Metastatic Liver Carcinoma in the Adrenal Gland (tissue), 2 donors: Measurements from ENCODE around the genes MASP1 and RTP2.

DNA sequence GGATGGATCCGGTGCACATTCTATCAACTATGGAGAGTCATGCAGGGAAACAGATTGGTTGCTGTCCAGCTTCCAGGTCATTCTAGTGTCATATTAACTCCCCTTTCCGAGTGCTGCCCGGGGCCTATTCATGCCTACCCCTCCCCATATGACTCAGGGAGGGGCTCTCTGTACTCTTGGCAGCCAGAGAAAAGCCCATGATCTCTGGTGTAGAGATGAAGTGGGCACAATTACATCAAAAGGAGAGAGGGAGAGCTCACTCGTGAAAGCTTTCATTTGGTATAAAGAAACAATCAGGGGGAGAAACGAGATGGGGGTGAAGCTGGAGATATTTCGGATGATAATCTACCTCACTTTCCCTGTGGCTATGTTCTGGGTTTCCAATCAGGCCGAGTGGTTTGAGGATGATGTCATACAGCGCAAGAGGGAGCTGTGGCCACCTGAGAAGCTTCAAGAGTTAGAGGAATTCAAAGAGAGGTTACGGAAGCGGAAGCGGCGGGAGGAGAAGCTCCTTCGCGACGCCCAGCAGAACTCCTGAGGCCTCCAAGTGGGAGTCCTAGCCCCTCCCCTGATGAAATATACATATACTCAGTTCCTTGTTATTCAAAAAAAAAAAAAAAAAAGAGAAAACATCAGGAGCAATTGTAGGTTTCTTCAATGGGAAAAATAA is 16.1 kb upstream of the AHSG start:
- PRO-cap, 2 experiments, result no peak in any of the 2 experiments

DNA sequence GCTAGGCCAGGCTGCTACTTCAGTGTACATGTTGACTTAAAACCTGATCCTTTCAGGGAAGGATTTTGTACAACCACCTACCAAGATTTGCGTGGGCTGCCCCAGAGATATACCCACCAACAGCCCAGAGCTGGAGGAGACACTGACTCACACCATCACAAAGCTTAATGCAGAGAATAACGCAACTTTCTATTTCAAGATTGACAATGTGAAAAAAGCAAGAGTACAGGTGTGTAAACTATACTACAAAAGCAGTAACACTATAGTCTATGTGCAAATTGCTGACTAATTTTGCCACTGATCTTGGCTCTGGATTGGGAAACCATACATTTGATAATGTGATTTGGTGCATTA is 15.3 kb downstream of the KNG1 start:
- PRO-cap, 2 experiments, result no peak in any of the 2 experiments

GRCh38 chr3:186908786-186909543 is 21.4 kb upstream of the ST6GAL1 start:
- PRO-cap, 2 experiments, result no peak in any of the 2 experiments

DNA sequence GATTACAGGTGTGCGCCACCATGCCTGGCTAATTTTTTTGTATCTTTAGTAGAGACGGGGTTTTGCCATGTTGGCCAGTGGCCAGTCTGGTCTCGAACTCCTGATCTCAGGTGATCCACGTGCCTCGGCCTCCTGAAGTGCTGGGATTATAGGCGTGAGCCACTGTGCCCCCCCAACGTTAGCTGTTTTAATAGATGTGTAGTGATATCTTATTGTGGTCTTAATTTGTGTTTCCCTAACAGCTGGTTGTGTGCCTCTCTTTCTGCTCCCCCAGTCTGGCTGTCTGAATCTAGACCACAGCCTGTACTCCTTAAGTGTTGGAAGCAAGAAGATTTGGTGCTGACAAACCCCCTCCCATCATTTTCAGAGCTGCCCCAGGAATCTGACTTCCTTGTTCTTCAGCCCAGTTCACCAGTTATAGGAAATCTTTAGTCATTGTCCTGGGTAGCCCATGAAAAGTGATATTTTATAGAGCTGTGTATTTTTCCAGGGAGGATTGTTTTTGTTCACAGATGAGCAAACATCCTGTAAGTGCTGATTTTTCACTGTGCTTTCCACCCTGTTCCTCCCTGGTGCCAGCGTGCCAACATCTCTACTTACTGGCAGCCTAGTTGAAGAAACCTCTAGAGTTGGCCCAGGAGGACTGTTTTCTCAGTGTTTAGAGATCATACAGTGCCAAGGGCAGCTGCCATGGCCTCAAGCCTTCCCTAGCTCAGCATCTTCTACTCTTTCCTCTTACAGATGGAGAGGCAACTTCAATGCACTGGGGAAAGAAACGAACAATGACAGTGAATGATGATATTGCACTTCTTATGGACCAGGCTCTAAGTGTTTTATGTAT is 41.1 kb downstream of the ST6GAL1 start:
- PRO-cap, 2 experiments, result no peak in any of the 2 experiments

DNA sequence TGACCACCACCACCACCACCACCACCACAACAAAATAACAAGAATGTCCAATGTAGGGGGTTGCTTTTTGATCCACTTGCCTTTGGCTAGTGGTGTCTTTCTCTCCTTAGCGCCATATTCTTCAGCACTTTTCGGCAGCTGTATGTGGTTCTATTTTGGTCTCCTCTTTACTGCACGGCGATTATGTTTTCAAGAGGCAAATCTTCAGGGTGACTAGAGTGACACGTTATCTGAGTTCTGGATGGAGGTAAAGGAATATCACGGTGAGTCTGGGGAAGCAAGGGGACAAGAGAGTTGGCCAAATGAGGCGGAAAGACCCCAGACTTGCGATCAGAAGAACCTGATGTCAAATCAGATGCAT is 56.1 kb downstream of the ST6GAL1 start:
- PRO-cap, 2 experiments, result no peak in any of the 2 experiments

- PRO-cap, 2 experiments, result no peak in any of the 2 experiments
Measured at GRCh38 chr3:187000671-187001190, 70.4 kb downstream of the ST6GAL1 start.

DNA sequence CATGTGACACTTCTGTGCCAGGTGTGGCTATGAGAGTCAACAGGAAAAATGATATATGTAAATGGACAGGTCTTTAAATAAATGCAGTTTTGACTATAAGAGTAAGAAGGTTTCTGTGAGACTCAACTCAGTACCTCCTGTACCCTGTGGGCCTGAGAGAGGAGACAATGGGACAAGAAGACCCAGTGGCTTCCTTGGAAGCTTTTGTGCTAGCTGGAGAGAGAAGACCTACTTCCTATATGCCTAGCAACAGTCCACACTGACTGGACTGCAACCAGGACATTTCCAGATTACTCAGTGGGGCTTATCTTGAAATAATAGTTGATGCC is 73.9 kb downstream of the RPL39L start:
- PRO-cap, 2 experiments, result no peak in any of the 2 experiments

GRCh38 chr3:187274887-187275422 is 16.6 kb downstream of the MASP1 start:
- PRO-cap, 2 experiments, result no peak in any of the 2 experiments

DNA sequence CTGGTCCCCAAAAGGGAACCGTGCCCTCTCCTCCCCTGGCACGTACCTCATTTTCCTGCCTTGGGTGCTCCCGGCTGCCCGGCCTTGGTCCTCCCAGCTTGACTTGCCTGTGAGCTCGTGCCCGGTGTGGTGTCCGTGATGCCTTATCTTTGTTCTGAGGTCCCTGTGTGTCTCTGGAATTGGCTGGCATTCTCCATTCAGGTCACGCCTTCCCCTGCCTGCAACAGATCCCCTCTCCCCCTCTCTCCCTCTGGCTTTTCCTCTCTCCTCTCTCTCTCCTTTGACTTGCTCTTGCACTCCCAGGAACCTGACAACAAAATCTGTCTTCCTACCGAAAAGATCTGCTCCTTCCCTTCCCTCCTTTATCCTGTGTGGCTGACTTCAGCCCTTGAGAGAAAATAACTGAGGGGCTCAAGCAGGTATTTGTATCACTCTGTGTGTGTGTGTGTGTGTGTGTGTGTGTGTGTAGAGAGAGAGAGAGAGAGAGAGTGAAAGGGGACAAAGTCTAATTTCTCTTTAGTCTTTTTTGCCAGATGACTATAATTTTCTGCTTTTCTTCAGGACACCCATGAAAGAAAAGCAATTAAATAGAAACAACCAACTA is at the start of gene MASP1:
TSS of gene MASP1 (minus strand) at position 156 of the 604 bp plus-strand sequence.
- PRO-cap, 2 experiments, result peak in 2 of 2 experiments; most common plus-strand start position 468 of the sequence (in 1); most common minus-strand start position 105 of the sequence (in 1)

GRCh38 chr3:187369593-187370216 is 1.5 kb downstream of the RTP4 start:
- PRO-cap, 2 experiments, result no peak in any of the 2 experiments

DNA sequence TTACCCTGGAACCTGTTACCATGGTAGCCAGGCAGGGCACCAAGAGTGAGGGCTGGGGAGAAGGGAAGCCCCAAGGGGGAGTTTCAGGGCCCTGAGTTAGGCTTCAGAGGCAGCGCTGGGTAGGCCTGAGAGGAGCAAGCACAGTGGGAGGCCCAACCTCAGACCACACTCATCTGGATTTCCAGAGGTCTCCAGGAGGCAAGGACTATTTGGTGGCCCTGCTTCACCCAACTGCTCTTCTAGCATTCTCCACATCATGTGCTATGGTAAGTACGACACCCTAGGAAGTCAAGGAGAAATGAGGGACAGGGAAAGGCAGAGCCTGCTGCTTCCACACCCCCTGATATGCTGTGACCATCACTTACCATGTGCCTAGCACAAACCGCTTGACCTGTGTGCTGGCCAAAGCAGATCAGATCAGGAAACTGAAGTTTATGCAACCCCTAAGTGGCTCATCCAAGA is at the start of gene RTP2:
TSS of gene RTP2 (minus strand) at position 284 of the 462 bp plus-strand sequence.
- PRO-cap, 2 experiments, result no peak in any of the 2 experiments

DNA sequence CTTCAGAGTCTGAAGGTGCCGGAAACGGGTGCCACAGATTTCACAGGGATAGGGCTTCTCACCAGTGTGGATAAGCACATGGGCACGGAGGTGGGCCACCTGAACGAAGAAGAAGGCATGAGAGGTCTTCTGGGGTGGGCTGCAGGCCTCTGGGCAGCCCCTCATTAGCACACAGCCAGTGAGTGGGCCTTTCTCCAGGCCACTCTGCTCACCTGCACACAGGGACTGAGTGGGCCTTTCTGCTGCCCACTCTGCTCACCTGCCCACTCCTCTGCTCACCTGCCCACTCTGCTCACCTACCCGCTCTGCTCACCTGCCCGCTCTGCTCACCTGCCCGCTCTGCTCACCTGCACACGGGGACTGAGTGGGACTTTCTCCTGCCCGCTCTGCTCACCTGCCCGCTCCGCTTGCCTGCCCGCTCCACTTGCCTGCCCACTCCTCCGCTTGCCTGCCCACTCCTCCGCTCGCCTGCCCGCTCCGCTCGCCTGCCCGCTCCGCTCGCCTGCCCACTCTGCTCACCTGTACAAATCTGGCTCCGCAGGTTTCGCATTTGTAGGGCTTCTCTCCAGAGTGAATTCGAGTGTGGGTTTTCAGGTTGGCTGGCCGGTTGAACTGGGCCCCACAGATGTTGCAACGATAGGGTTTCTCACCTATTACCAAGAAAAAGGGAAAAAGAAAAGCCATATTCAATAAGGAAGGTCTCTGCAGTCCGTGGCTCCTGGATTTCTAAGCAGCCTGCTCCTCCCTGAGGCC is 20.1 kb downstream of the BCL6 start:
- PRO-cap, 2 experiments, result no peak in any of the 2 experiments

DNA sequence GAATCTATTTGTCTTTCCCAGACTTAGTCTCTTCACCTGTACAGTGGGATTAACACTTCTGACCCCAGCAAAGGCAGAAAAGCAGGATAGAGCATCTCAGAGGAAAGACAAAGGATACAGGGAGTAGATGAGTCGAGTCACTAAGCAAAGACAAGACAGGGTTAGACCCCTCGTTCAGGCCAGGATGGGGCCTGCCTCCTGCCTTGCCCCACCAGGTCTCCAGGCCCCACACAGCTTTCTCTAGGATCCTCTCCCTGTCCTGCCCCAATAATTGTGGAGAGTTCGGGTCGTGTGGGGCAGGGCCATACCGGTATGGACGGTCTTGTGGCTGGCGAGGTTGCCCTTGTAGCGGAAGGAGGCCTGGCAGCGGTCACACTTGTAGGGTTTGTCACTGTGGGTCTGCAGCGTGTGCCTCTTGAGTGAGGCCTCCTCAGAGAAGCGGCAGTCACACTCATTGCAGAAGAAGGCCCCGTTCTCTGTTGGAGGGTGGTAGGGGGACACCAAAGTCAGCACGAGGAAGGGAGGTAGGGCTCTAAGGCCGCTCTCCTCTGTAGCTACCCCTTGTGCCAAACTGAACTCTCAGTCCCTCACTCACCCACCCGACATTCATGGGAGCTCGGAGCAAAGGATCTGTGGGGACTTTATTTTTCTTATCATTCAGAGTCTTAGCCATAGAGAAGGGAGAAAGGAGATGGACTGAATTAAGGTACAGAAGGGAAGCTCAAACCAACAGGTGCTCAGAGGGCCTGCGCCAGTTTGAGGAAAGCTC is 18.7 kb downstream of the BCL6 start:
- PRO-cap, 2 experiments, result no peak in any of the 2 experiments

- PRO-cap, 2 experiments, result no peak in any of the 2 experiments
Measured at GRCh38 chr3:187728909-187729499, 16.3 kb downstream of the BCL6 start.

DNA sequence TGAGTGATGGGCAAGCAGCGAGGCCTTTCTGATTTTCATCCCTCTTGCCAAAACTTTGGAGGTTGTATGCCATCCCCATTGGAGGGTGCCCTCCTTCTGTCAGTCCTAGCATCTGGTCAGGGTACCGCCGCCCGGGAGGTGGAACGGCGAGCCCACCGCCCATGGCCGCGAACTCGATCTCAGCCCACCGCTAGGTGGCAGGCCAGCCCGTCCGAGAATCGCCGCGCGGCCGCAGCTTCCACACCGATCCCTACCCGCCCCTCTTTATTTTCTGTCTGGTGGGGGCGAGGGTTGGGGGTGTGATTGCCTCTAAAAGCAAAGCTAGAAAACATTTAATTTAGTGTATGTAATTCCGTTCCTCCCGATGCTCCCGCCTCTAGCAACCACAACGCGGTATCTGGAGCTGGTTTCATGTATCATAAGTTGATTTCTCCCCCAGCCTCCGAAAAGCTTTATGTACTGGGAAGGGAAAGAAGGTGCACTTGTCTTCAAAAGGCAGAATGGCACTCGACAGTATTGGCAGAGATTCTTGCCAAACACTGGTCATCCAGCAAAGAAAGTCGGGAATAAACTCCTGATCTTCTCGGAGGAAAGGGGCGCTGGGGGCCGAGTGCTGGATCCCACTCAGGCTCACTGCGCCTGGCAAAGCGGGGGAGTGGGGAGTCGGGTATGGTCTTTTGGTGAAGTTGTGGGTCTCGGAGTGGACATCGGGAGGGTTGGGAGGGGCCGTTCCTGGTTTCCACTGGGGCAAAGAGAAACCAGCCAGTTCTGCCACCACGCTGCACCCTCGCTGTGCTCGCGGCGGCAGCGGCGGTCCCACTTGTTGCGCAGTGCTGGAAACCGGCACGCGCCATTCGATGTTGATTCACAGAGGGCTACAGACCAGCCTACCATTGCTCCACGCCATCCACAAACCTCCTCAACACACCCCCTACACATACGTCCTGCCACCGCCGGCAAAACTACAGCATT is 4.1 kb downstream of the BCL6 start:
- PRO-cap, 2 experiments, result peak in 2 of 2 experiments; most common plus-strand start position 853 of the sequence (in 2); most common minus-strand start position 261 of the sequence (in 1)

- PRO-cap, 2 experiments, result peak in 2 of 2 experiments; most common plus-strand start chr3:187742728 (in 2); most common minus-strand start chr3:187742568 (in 1)
Measured at GRCh38 chr3:187742042-187742991, 3.0 kb downstream of the BCL6 start.

DNA sequence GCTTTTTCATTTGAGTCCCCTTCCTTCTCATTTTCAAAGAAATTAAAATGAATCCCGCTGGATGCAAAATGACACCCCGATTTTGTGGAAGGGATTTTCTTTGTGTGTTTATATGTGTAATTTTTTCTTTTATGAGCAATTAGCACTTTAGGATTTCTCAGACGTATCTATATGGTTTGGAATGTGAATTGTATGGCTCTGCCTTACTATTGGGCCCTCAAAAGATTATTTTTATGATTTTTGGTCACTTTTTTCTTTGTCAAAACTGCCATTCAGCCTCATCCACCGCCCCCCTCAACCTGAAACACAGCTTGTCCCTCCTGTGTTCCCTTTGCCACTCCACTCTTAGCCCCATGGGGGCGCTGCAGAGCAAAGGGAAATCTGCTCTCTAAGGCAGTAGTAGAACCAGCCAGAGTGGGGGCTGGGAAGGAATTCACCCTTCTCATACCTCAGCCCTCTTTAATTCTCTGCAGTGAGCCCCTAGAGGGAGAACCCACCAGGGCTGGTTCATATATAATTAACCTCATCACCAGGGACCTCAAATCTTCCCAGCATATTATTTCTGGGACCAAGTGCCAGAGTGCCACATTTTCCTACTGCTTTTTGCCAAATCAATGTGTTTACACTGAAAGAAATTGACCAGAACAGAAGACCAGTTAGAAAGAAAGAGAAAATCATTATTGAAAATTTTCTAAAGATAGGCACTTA is 2.7 kb upstream of the BCL6 start:
- PRO-cap, 2 experiments, result no peak in any of the 2 experiments

GRCh38 chr3:188265241-188265843 is 111.4 kb downstream of the LPP start:
- PRO-cap, 2 experiments, result no peak in any of the 2 experiments

GRCh38 chr3:188271059-188271972 is 117.4 kb downstream of the LPP start:
- PRO-cap, 2 experiments, result no peak in any of the 2 experiments

- PRO-cap, 2 experiments, result no peak in any of the 2 experiments
Measured at GRCh38 chr3:188284136-188284769, 130.3 kb downstream of the LPP start.